Cardiac septum (tissue), 1 donor: Measurements from ENCODE around the gene PUS10.

DNA sequence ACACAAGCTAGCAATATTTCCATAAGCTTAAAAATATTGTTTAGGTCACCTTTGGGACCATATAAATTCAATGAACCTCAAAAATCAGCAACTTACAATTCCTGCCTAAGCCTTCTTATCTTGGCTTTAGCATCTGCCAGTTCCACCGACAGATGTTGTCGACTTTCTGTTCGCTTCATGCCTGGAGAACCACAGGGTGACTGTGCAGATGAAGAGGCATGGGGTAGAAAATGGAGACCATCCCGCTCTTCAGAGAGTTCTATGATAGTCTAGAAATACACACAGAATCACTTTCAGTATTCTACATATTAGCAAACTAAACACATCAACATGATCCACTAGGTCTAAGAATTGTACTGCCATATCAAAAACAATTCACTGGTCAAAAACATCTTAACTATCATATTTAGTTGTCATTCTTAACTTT is 64.2 kb downstream of the CCDC88A start:
- PRO-cap: no peak

DNA sequence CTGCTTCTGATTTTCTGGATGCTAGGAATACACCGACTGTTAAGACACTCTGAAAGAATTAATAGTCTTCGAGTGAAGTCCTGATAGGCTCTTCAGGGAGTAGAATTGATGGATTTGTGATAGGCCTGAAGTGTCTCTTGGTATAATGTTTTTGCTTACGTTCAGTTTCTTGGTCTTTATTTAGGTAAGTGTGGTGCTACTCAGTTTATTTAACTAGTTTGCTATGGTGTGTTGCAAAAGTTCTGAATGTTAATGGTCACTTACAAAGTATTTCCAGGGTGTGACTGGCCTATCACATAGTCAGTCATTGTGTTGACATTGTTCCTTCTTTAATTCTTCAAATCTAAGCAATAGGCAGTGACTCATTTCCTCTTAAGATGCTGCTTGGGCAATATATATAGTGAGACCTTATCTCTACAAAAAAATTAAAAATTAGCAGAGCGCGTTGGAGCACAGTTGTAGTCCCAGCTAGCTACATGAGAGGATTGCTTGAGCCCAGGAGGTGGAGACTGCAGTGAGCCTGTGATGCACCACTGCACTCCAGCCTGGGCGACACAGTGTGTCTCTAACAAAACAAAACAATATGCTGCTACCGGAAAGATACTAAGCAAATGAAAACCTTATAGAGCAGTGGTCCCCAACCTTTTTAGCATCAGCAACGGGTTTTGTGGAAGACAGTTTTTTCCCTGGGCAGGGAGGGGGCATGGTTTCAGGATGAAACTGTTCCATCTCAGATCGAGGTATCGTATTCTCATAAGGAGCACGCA is 5.8 kb upstream of the CCDC88A start:
- PRO-cap: no peak

DNA sequence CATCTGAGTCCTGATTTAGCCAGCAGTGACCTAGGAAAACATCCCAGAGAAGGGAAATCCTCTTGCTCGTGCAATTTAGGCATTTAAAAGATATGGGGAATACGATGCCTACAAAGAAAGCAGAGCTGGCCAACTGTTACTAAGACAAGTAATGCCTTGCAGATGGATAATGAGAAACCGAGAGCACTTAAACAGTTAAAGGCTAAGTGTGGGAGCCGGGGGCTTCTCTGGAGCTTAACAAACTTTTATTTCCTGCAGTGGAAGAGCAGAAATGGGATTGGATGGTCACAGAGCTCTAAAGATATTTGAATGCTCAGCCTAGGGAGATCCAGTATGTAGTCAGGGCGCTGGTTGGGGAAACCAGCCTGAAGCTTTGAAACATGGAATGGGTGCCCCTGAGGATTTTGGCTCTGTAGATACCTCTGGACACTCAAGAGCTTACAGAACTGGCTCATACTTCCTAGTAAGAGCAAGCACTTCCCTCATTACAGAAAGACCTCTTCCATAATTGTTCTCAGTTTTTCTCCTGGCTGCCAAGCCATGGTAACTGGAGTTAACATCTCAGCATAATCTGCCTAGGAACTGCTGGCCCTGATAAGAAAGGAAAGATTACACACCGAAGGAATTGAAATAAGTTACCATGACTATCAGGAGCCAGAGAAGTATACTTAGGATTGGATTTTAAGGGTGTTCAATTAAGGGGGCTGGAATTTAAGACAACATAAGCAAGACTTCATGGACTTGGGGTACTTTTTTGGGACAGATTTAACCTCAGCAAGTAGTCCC is 8.7 kb upstream of the PPP4R3B start:
- PRO-cap: no peak

DNA sequence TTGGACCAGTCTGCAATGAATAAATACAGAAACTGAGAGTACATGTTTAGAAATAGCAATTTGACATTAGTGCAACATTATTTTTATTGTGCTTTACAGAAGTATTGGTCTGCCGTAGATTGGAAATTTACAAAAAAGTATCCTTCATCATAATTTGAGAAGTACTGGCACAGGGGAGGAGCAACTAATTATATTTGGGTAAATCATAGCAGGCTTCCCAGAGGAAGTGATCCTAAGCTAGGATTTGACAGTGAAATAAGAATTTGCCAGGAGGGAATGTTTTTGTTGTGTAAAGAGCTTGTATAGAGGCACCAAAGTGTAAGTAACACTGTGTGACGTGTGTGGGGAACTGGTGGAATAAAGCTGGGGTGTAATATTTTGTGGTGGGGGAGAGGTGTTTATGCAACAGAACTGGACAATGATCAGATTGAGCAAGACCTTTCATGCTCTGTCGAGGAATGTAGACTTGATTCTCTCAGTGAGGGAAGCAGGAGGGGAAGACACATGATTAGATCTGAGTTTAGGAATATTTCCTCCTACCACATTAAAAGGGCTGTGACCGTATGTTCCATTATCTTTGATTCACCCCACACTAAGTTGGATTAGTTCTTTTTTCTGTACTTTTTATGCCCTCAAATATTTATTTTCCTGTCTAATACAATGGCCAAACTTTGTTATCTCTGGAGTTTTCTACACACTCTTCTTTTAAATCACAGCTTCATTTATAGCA is 43.7 kb downstream of the EFEMP1 start:
- PRO-cap: no peak

DNA sequence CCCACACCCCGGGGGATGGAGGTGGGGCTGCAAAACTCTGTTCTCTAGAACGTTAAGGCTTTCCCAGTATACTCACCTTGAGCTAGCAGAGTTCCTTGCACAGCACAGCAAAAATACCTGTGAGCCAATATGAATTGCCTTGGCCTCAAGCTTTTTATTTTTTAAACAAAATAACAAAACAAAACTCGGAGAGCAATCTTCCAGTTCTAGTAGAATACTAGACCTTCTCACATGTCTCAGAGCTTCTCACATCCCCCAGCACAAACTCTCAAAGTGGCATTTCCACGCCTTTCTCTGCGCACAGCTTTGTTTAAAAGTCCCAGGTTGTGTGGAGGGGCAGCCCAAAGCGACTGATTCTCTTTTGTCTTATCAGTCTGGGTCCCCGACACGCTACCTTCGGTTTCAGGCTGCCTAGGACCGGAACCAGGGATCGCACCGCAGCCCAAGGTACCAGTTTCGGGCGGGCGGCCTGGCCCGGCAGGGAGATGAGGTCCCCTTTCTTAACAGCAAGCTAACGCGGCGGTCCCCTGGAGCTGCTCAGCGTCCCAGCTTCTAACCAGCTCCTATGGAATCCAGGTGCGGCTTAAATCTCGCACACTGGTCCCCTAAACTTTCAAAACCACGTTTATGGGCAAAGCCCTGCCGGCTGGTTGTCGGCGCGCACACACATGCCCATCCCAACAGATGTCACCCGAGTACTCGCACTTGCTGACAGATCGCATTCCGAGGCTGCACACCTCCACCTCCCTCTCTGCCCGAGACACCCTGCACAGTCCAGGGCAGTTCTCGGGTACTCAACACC is 558 bp downstream of the EFEMP1 start:
- PRO-cap: no peak

DNA sequence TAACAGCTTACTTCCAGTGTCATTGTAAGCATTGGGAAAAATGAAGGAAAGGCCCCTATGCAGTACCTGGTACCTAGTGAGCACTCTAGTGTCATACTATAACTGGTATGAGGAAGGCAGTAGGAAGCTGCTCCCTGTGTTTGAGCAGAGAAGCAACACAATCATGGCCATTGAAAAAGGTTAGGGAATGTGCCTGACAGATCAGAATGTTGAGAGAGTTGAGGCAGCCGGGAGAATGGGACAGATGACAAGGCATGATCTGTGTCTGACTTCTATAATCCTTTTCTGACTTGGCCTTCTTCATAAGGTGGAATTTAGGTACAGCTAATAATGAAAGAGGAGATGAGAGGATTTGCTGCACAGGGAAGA is 52.3 kb downstream of the CCDC85A start:
- PRO-cap: no peak

DNA sequence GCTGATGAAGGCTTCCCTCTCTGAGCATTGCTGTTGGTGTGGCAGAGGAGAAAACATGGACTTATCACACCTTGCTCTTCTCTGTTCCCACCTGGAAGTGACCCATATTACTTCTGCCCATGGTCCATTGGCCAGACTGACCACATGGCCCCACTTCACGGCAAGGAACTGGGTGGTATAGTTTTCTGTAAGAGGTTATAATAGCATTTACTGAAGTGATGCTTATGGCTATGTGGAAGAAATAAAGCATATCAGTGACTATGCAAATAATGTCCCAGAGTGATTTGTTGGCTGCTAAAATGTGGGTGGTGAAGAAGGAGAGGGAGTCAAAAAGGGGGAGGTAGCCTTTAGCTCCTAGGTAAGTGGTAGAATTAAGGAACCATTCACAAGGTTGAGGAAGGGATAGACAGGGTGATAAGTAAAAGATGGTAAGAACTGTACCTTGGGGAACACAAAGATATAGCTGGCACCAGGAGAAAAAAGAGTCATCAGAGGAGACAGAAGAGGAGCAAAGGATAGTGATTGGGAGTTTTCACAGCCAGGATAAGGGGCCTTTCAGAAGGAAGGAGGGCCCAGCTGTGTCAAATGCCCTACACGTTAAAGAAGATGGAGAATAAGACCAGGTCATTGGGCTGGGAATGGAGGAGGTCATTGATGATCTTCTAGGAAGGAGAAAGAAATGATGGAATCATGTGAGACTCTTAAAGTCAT is 71.4 kb downstream of the CCDC85A start:
- PRO-cap: no peak

- PRO-cap: no peak
These were observed 138.0 kb upstream of the VRK2 start for GRCh38 chr2:57908690-57908983.

DNA sequence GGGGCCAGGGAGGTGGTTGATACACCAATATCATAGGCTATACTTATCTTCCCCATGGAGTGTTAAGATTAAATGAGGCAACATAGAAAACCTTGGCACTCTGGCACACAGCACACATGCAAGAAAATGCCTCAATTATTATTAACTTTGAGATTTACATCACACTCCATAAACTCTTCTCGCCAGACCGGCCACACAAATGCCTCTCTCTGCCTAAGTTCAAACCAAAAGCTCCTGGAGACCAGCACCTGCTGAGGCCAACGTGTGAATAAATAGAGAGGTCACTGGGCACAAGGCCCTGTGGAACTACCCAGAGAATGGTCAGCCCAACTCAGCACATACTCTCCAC is 498.7 kb downstream of the BCL11A start:
- PRO-cap: no peak

DNA sequence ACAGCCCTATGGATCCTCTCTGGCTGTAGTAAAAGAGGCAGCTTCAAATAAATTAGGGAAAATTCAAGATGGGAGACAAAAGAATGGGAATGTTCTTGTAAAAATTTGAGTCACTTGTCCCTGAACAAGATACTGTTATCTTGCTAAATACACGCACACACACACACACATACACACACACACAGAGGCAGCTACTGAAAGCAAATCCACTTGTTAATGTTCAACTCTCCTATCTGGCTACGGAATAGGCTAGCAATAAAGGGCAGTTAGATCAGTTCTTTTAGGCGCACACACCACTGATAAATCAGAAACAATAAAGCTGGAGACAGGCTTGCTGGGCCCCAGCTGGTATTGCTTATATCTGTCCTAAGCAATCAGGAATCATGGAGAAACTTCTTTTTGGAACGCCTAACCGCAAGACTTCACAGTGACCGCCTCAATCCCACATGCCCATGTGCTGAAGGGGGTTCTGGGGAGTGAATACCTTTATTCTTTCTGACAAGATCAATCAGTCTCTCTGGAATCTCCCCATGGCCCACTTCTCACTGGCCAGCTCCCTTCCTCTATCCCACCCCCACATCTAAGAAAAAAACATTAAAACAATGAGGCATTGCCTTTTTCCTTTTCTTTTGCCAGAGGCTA is 461.5 kb downstream of the BCL11A start:
- PRO-cap: no peak

GRCh38 chr2:60480554-60480945 is 72.9 kb downstream of the BCL11A start:
- PRO-cap: no peak

- PRO-cap: no peak
These were observed 37.9 kb downstream of the BCL11A start for GRCh38 chr2:60515540-60515997.

- PRO-cap: no peak
These were observed 28.1 kb upstream of the BCL11A start for GRCh38 chr2:60581349-60582196.

- PRO-cap: no peak
These were observed 48.2 kb upstream of the PAPOLG start for GRCh38 chr2:60707750-60708303.

DNA sequence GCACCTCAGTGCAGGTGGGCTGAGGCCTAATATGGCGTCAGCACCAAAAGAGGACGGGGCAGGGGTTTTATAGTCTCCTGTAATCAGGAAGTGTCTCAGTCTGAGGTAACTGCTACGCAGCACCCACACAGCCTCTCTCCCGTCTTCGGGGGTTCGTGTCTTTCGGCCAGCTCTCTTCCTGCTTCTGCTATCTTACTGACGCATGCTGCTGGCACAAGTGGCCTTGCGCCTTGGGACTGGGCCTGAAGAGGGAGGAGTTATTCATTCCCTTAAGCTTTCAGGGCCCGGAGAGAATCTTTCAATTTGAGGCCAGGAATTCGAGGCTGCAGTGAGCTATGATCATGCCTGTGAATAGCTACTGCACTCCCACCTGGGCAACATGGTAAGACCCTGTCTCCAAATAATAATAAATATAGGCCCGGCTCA is 14.5 kb upstream of the PAPOLG start:
- PRO-cap: no peak

- PRO-cap: no peak
These were observed 55.7 kb downstream of the REL start for GRCh38 chr2:60936933-60937570.

DNA sequence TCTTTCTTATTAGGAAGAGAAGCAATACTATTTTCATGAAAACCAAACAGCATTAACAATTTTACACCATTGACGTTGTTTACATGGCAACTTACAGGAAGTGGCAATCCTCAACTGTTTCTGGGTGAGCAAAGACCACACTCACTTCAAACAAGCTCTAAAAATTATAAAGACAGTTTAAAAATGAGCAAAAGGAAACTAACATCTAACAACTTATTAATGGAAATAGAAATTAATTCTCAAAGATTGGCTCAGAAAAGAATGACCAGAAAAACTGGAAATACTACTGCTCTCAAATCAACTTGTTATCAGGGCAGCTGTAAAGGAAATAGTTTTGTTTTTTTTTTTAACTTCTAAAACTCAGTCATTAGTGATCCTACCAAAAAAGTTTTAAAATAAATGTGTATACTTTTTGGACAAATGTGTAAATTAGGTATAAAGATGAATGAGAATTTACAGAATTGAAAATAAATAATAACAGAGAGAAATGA is 52.1 kb upstream of the PEX13 start:
- PRO-cap: no peak

GRCh38 chr2:60973374-60973954 is 44.1 kb upstream of the PEX13 start:
- PRO-cap: no peak

DNA sequence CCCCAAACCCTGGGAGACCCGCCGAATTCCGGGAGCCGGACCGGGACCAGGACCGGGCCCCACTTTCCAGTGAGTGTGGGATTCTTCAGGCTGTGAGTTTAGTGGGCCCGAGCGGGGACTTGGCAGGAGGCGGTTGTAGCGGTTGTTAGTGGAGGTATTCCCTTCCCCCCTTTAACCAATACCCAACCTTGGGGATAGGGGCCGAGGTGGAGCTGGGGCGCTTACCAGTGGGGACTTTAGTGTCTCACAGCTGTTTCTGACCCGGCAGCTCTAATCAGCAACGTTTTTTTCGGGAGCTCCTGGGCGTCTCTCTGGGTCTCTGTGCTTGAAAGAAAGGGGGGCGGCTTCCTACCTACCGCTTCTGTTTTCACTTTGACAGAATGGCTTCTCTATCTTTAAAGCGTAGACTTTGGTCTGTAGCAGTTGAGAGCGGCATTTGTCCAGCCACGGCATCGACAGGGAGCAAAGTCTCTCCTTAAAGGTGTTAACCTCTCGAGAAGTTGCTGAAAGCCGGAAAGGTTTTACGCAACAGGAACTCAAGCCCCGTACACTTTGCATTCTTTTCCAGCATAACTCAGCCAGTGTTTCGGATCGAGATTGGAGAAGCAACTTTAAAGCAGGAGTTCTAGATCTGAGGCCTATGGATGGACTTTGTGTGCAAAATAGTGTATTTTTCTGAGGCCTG is at the start of gene PUS10:
Gene PUS10 (minus strand): TSS at position 473 of the 685 bp plus-strand sequence.
- PRO-cap: no peak

DNA sequence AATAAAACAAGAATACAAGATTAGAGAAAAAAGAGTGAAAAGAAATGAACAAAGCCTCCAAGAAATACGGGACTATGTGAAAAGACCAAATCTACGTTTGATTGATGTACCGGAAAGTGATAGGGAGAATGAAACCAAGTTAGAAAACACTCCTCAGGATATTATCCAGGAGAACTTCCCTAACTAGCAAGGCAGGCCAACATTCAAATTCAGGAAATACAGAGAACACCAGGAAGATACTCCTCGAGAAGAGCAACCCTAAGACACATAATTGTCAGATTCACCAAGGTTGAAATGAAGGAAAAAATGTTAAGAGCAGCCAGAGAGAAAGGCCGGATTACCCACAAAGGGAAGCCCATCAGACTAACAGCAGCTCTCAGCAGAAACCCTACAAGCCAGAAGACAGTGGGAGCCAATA is 18.0 kb upstream of the PUS10 start:
- PRO-cap: no peak